Fallopian tube (tissue), 1 donor: ENCODE data around the genes DEUP1, IZUMO1R, ANKRD49 and KDM4E.

GRCh38 chr11:86805718-86806478 lies 5.6 kb downstream of the PRSS23 start:
- PRO-cap = no peak

DNA sequence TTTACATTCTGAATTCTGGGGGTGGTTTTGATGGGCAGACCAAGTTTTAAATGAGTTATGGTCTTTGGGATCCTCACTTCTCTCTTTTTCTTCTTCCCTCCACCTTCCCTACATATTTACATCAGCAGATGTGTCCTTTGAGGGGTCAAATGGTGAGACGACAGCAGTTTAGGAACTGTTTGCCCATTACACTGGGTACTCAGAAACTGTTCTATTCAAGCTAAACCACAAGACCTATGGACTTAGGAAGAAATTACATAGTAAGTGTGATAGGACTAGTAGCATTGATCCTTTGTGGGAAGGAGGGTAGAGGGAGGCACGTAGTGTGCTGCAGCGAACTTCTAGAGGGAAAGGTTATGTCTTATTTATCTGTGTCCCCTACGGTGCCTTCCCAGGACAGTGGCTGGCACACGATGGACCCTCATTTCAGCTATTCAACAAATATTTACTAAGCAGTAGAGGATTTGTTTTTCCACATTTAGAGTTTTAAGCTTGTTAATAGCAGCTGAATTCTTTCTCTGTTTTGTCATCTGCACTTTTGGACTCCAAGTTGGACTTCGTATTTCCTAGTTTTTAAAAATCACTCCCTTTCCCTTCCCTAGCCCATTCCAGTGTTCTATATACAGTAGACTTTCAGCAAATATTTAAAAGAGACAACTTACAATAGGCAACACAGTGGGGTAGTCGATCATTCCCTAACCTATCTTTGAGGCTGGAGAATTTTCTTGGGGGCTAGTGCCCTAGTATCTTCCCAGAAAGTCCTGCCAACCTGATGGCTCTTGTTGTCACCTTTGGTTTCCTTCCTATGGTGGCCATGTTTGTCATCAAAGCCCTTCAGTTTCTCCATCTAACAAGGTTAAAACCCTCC lies 13.9 kb downstream of the FZD4 start:
- PRO-cap = no peak

DNA sequence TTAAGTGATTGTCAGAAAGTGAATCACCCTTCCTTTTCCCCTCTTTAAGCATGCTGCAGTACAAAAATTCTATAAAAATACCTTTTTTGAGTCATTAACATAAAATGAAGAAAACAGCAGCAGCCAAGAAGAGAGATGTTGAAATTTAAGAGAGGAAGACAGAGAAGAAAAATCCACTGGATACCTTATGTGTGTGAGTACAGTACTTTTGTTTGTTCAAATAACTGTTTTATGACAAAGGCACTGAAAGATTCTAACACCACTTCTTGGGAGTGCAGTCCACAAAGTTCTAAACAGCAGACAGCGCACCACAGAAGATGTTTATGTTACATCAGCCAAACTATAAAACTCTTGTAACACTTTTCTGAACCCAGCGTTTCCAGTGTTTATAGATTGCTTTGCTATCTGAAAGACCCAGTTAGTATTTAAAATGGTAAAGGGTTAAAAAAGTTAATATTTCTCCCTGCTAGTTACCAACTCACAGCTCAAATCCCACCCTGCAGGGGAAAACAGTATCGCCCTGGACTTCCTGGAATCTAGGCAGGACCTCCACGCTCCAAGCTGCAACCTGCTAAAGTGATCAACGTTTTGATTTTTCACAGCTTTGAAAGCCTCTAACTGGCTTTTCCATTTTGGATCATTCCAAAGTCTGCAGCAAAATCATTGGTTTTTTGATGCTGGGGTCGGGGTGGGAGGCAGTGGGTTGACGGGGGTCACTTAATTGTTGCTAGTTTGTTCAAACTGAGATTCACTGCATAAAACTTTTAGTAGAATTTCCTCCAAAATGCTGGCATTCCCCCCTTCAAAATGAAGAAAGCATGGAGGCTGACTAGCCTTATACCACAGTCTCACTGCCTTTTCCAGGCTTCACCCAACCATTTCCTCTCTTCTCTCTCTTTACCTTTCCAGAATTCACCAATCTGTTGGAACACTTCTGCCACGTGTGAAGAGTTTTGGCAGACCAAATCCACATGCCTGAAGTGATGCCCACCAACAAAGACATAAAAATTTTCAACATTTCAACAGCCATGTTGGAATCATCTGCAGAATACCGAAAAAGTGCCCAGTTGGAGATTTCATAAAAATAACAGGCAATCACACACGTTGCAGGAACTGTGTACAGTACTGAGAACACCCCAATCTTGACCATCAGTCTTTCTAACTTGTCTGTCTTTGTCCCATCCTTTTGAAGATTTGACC lies 4.5 kb downstream of the FZD4 start:
- PRO-cap = no peak

GRCh38 chr11:86951507-86952216 lies 3.5 kb downstream of the FZD4 start:
- PRO-cap = no peak

DNA sequence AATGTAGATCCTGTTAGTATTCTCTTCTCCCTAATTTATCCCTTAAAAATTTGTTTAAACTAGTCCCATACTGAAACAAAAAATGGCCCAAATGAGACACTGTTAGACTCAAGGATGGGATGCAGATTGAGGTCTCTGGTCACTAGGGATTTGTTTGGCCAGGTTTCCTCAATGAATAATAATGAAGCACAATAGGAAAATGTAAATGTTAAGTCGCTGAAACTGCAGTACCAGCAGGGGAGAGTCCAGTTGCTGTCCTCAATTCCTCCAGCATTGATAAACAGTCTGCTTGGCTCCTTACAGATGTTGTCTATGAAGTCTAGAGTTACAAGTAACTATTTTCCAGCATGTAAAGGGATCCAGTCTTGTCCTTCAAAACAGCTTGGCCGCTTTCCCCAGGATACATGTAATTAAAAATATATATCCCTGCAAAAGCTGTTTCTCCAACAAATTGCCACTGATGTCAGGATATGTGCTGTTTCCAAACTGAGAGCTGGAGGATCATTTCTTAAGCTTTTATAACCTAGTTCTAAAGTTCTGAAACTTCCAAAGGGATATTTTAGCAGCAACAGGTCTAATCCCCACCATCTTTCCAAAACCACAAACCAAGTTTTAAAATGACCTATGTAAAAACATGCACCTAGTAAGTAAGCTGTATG lies 2.2 kb downstream of the FZD4 start:
- PRO-cap = unidirectional peak, plus-strand start at position 227 of the sequence

DNA sequence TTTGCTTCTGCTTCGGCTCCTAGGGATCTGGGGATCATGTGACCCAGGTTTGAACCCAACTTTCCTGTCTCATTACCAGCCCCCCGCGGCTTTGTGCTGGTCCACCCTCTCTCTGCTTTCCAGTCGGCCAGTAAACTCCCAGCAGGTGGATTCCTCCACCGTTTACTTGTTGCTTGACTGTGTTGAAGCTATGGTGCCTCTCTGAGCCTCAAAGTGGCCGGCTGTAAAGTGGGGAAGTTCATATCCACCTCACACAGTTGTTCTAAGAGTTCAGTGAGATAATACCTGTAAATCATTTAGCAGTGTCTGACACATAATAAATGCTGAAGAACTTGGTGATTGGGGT lies 1.2 kb upstream of the FZD4 start:
- PRO-cap = no peak

- PRO-cap = no peak
Observed at GRCh38 chr11:86956755-86957121, 1.5 kb upstream of the FZD4 start.

DNA sequence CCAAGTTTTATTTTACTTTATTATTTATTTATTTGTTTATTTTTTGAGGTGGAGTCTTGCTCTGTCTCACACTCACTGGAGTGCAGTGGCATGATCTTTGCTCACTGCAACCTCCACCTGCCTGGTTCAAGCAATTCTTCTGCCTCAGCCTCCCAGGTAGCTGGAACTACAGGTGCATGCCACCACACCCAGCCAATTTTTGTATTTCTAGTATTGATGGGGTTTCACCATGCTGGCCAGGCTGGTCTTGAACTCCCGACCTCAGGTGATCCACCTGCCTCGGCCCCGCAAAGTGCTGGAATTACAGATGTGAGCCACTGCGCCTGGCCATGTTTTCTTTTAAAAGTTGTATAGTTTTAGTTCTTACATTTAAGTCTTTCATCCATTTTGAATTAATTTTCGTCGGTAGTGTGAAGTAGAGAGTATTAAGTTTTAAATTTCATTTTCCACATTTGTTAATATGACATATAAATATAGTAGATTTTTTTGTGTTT lies 41.3 kb downstream of the TMEM135 start:
- PRO-cap = no peak

DNA sequence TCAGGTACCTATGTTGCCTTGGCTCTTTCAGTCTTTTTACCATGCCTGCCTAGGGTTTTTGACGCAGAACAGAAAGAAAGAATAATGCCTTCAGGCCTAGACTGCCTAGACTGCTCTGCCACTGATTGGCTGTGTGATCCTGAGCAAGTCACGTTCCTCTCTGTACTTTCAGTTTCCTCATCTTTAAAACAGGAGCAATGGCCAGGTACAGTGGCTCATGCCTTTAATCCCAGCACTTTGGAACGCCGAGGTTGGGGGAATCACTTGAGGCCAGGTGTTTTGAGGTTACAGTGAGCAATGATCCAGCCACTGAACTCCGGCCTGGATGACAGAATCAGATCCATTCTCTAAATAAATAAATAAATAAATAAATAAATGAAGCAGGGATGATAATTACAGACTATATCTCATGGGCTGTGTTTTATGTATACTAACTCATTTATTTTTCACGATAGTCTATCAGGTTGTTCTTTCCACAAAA lies 21.4 kb downstream of the CTSC start:
- PRO-cap = no peak

GRCh38 chr11:92169490-92169838 lies 55.2 kb upstream of the FAT3 start:
- PRO-cap = no peak

DNA sequence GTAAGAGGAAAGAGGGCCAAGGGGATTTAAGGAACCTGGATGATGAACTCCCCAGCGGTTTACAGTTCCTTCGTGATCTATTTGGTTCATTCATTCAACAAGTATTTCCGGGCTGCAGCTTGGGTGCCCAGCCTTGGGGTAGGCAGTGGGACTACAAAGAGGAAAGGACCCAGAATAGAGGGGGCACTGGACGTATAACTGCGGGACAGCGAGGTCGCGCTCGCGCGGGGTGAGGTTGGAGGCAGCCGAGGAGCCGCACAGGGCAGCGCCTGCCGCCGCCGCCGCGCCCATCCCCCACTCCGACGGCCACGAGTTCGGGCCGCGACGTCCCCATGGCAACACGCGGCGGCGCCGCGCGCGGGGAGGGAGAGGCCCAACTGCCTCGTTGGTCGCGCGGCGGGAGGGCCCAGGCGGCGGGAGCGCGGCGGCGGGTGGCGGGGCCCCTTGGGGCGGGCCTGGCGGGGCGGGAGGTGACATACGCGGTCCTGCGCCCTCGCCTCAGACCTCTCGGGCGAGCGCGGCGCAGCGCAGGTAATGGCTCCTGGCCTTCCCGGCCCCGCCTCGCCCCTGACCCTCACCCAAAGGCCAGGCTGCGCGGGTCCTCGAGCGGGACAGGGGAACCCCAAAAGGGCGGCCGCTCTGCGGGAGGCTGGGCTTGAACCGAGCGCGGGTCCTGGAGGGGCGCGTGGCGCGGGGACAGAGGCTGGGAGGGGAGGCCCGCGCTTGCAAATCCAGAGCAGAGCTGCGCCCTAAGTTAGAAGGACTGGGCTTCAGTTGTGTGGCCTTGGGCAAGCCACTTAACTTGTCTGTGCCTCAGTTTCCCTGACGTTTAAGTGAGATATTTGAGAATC lies at the start of gene DEUP1:
Gene DEUP1, plus strand, starts transcription at position 501 of the 851 bp plus-strand sequence.
- PRO-cap = bidirectional peak, plus-strand start at position 501 of the sequence, minus-strand start at position 298 of the sequence

DNA sequence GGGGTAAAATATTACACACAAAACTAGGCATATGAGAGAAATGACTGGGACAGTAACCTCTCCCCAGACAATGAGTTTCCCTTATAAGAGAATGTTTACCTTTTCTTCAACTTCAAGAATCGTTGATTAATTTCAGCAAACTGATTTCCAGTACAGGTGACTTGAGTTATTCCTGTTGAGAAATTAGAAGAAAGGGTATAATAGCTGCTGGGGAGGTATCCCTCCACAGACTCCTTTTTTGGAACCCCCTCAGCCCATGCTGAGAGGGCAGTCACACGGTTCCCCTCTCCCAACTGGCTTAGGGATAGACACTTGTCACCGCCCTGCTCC lies 44.0 kb downstream of the SMCO4 start:
- PRO-cap = no peak

- PRO-cap = no peak
Observed at GRCh38 chr11:93718062-93718568, 23.2 kb downstream of the TAF1D start.

GRCh38 chr11:93736704-93737309 lies 4.5 kb downstream of the TAF1D start:
- PRO-cap = no peak

DNA sequence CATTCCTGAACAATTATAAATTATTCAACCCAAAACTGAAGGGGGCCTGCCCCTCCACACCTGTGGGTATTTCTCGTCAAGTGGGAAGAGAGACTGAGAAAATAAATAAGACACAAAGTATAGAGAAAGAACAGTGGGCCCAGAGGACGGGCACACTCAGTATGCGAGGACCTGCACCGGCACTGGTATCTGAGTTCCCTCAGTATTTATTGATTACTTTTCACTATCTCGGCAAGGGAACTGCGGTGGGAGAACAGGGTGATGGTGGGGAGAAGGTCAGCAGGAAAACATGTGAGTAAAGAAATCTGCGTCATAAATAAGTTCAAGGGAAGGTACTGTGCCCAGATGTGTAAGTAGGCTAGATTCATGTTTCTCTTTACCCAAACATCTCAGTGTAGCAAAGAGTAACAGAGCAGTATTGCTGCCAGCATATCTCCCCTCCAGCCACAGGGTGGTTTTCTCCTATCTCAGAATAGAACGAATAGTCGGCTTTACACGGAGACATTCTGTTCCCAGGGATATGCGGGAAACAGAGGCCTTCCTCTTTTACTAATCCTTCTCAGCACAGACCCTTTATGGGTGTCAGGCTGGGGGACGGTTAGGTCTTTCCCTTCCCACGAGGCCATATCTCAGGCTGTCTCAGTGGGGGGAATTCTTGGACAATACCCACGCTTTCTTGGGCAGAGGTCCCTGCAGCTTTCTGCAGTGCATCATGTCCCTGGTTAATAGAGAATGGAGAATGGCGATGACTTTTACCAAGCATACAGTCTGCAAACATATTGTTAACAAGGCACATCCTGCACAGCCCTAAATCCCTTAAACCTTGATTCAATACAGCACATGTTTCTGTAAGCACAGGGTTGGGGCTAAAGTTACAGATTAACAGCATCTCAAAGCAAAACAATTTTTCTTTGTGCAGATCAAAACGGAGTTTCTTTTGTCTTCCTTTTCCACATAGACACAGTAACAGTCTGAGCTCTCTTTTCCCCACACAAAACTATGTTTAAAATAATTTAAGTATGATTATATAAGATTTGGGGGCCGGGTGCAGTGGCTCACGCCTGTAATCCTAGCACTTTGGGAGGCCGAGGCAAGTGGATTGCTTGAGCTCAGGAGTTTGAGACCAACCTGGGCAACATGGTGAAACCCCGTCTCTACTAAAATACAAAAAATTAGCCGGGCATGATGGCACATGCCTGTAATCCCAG lies 3.6 kb downstream of the C11orf54 start:
- PRO-cap = no peak

- PRO-cap = no peak
Observed at GRCh38 chr11:94304429-94304833, at the start of gene IZUMO1R. Gene IZUMO1R (plus strand): TSS chr11:94304580.

DNA sequence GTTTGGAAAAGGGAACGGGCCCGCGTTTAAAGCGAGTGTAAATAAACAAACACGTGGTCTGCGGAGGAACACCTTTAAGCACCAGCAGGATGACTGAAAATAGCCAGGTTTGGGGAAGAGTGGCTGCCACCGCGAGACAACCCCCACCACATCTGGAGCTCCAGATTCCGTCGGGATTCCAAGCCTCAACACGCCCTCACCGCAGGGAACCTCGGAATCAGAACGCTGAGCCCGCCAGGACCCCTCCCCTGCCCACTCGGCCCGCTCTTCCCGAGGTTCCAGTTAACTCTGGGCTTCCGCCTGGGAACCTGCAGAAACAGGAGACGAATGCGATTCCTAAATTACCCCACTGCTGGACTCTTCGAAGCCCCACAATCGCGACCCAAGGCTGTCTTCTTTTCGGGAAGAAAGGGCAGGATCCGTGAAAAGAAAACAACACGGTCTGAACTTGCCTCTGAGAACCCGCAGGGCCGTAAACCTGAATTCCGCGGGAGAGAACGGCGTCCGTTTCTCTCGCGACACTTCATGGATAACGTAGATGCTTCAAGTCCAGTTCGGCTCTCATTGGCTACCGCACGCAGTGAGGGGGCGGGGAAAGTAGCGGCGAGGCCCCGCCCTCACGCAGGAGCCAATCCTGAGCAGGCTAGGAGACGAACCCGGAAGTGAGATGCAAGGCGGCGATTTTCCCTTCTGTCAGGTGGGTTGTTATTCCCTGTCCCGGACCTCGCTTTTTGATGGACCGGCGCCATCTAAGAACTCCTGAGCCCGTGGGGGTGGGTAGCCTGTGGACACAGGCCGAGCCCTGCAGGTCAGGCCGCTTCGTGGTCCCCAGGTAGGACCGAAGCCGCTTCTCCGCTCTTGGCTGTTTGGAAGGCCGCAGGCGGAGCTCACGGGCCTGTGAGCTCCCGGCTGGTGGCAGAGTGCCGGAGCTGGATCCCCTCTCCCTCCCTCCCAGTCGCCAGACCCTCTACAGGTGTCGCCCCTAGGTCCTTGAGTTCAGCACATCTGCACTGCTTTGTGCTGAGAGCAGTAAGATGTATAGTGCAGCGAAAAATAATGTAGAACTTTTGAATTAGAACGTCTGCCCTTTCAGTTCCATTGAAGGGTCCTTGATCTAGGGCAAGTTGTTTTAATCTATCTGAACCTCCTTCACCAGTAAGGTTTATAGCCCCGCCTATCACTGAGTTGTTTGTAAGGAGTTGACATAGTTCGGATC lies at the start of gene ANKRD49:
Gene ANKRD49, plus strand, starts transcription at position 646 of the 1,216 bp plus-strand sequence.
- PRO-cap = bidirectional peak, plus-strand start at position 665 of the sequence, minus-strand start at position 496 of the sequence

GRCh38 chr11:94831249-94831758 lies 63.1 kb downstream of the AMOTL1 start:
- PRO-cap = no peak

- PRO-cap = no peak
Observed at GRCh38 chr11:94925328-94925764, 48.0 kb downstream of the CWC15 start.

DNA sequence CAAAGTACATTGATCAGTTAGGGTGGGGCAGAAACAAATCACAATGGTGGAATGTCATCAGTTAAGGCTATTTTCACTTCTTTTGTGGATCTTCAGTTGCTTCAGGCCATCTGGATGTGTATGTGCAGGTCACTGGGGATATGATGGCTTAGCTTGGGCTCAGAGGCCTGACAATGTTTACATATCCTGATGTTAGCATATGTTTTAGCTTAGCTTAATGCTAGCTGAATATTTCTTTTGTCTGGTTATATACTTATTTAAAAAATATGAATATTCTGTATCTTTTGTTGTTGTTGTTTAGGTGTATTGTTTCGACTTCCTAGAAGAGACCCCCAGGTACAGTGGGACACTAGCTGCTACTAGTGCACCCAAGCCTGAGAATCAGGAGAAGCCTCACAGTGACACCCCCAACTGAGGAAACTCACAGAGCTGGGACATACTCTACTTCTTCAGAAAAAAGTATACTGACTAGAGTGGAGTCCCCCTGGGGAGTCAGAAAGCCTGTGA lies at the start of gene KDM4E:
Gene KDM4E, plus strand, starts transcription at position 369 of the 507 bp plus-strand sequence.
- PRO-cap = no peak